Breast (tissue), 4 donors: ENCODE measurements around a stretch of chr2.

GRCh38 chr2:32398492-32398950 is 41.7 kb downstream of the BIRC6 start:
- PRO-cap, 3 experiments, result peak in 1 of 3 experiments; most common plus-strand start chr2:32398782 (in 1)
- RRBS, result no CpG with 5 or more reads among the region's 4 CpGs

GRCh38 chr2:32471939-32472742 is 115.3 kb downstream of the BIRC6 start:
- PRO-cap, 3 experiments, result no peak in any of the 3 experiments
- RRBS, result no CpG with 5 or more reads among the region's 9 CpGs

GRCh38 chr2:32592069-32592549 is 35.7 kb upstream of the TTC27 start:
- PRO-cap, 3 experiments, result no peak in any of the 3 experiments
- RRBS, result no CpG with 5 or more reads among the region's 3 CpGs

GRCh38 chr2:33134096-33135210 is 187.7 kb downstream of the LTBP1 start:
- PRO-cap, 3 experiments, result peak in 2 of 3 experiments; most common plus-strand start chr2:33134596 (in 2); most common minus-strand start chr2:33134958 (in 1)
- RRBS, result no CpG with 5 or more reads among the region's 24 CpGs

DNA sequence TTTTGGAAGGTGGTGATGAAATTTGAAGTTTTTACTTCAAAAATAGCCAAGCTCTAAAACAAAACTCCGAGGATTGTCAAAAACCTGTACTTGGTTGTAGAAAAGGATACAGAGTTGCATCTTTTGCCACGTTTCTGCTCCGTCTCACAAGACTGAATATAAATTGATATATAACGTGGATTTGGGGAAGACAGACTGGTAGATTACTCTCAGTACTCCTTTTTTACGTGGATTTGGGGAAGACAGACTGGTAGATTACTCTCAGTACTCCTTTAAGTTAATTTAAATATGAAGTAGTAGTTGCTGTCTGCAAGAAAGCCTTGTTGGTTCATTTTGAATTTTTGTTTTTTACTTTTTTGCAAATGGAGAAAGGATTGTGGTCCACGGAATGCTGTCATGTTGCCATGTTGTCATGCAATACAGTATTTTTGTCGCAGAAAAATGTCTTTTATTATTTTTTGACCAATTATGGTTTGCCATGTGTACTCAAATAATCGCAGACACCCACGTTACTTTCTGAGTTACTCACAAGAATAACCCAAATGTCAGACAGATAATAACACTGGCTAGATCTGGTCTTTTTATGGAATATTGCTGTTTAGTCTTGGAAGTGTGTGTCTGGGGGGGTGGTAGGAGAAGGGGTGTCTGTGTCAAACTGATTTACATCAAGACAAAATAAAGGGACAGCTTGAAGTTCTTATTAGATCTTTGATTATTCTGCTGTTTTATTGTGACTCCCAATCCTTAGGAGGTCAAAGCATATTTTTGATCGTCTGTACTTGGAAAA is 188.8 kb downstream of the LTBP1 start:
- PRO-cap, 3 experiments, result no peak in any of the 3 experiments
- RRBS, result no CpG with 5 or more reads among the region's 10 CpGs

DNA sequence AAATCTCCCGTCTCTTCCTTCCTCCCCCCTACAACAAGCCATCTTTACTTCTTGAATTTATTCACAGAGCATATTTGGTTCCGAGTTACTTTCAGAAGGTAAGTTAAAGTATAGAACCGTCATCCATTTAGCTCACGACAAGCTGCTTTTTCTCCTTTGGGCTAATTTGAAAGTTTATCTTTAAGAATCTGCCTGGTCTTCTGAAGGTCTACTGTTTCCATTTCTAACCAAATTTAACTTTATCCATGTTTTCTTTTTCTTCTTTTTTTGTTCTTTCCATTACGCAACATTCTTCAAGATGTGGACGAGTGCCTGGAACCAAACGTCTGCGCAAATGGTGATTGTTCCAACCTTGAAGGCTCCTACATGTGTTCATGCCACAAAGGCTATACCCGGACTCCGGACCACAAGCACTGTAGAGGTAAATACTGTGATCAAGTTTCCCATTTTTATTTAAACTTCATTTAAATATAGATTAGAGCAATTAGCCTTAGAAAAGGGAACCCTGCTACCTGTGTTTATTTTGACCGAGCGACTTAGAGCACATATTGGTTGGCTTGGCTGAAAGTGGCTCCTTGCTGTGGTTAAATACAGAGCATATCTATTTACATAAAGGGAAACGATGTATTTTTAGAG is 183.5 kb upstream of the RASGRP3 start:
- PRO-cap, 3 experiments, result no peak in any of the 3 experiments
- RRBS, result no CpG with 5 or more reads among the region's 13 CpGs

DNA sequence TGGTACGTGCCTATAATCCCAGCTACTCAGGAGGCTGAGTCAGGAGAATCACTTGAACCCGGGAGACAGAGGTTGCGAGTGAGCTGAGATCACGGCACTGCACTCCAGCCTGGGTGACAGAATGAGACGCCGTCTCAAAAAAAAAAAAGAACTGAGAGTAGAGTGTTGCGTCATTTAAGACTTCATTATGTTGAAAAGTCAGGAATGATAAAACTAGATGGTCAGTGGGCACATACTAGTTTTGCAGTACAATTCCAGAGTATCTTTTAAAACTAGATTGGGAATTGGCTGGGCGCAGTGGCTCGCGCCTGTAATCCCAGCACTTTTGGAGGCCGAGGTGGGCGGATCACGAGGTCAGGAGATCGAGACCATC is 129.9 kb upstream of the RASGRP3 start:
- PRO-cap, 3 experiments, result no peak in any of the 3 experiments
- RRBS, result no CpG with 5 or more reads among the region's 14 CpGs

DNA sequence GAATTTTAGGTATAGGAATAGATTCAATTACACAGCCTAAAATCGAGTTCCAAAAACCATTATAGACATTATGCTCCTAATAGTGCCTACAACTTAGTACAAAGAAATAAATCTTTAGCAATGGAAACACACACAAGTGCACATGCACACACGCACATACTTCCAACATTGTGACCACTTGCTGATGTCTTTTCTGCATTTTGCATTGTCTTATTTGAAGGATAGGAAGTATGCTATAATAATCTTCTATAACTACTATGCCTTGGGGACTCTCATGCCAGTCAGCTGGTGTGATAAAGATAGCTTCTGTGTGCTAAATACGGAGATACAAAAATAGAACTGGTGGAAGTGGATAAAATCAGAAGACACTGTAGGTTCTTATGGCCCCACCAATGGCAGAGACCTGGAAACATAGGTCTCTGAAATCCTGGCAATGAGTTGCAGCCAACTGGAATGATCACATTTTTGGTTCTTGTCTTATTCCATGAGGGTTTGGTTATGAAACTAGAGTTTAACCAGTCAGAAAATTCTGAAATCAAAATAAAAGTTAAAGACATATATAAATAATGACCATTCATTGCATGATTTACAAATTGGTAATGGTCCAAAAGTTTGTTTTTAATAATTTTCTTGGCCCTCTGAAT is 31.5 kb upstream of the RASGRP3 start:
- PRO-cap, 3 experiments, result no peak in any of the 3 experiments
- RRBS, result no CpG with 5 or more reads among the region's 3 CpGs

GRCh38 chr2:33478142-33478606 is 1.7 kb downstream of the RASGRP3 start:
- PRO-cap, 3 experiments, result no peak in any of the 3 experiments
- RRBS, result no CpG with 5 or more reads among the region's 6 CpGs

DNA sequence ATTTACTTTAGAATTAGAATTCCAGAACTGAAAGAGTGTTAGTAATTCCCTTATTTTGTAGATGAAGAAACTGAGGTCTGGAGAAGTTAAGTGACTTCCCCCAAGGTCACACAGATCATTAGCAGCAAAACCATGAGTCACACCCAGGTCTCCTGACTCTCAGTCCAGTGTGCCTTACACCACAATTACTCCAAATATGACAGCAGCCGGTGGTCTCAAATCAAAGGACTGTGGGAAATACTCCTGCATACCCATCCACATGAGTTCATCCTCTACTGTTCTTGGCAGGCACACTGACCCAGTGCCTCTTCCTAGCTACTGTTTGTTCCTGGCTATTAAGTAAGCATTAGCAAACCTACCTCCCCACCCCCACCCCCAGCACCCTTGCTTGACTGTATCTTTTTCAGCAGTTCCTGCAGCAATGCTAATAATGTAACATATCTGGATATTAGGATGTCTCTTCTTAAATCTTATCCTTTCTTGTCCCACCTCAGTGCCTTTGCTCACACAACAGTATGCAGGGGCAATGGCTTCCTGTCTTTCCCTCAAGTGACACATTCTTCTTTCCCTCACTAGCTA is 46.3 kb downstream of the FAM98A start:
- PRO-cap, 3 experiments, result no peak in any of the 3 experiments
- RRBS, result no CpG with 5 or more reads among the region's 1 CpG

DNA sequence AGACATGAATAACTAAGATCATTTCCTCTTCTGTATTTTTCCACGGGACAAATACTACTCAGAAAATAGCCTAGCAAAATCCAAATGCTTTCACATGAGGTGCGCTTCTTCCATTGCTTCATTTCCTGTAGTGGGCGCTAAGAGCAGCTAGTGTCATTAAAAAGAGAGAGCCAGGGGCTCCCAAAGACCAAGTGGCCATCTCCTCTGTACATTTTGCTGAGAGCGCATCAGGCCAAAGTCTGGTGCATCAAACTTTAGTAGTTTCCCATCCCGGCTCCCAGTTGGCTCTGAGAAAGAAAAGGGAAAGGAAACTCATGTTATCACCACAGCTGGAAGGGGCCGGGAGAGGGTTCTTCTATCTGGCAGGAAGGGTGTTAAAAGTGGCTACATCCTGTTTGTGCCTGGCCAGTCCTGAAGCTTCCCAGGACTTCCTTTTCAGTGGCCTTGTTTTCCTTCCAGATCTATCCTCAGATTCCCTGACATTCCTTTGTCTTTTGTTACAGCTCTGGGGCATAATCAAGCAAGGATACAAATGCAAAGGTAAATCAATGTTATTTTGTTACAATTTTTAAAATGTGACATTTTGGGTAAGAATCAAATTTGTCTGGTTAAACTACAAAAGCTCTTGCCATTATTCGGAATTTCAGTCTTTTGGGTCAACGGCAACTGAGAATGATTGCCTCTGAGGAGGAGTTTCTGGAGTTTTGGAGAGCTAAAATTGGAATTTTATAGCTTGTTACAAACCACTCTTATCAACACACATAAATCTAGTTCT is 43.9 kb downstream of the FAM98A start:
- PRO-cap, 3 experiments, result no peak in any of the 3 experiments
- RRBS, result no CpG with 5 or more reads among the region's 8 CpGs

DNA sequence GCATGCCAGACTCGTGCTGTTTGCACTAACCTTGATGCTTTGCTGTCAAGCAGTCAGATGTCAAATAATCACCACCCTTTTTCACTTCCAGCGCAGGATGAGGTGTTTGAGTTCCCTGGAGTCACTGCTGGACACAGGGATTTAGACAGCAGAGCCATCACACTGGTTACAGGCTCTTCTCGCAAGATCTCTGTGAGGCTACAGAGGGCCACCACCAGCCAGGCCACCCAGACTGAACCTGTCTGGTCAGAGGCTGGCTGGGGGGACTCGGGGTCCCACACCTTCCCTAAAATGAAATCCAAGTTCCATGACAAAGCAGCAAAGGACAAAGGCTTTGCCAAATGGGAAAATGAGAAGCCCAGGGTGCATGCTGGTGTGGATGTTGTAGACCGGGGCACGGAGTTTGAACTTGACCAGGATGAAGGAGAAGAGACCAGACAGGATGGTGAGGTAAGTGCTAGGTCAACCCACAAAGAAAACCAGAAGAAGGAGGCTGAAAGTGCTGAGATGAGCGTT is 40.5 kb downstream of the FAM98A start:
- PRO-cap, 3 experiments, result no peak in any of the 3 experiments
- RRBS, result no CpG with 5 or more reads among the region's 7 CpGs

- PRO-cap, 3 experiments, result no peak in any of the 3 experiments
- RRBS, result no CpG with 5 or more reads among the region's 3 CpGs
These were observed 412.5 kb upstream of the FAM98A start for GRCh38 chr2:34011614-34011937.

- PRO-cap, 3 experiments, result no peak in any of the 3 experiments
- RRBS, result no CpG with 5 or more reads among the region's 7 CpGs
These were observed 48.8 kb downstream of the CRIM1 start for GRCh38 chr2:36404248-36405005.

- PRO-cap, 3 experiments, result no peak in any of the 3 experiments
- RRBS, result no CpG with 5 or more reads among the region's 1 CpG
These were observed 2.5 kb downstream of the VIT start for GRCh38 chr2:36699004-36699322.

DNA sequence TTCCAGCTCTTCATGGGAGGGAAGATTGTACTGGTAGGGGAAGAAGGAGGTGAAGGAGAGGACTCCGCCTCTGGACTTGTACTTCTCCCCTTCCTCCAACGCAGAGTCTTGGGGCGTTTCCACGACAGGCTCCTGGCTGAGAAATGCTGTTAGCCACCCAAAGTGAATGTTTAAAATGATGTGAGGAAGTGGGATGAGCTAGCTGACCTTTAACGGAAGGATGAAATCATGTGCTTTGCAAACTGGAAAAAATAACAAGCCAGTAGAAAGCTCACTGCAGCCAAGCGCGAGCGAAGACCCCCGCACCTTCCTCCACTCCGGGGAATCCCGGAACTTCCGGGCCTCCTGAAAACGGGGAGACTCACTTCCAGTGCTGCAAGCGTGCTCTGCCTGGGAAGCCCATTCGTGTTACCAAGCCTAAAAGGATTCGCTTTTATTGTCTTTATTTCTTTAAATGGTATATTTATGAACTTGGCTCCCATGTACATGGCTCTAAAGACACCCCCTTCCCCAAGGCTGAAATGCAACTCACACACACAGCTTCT is 85.8 kb downstream of the VIT start:
- PRO-cap, 3 experiments, result no peak in any of the 3 experiments
- RRBS, result no CpG with 5 or more reads among the region's 16 CpGs

- PRO-cap, 3 experiments, result no peak in any of the 3 experiments
- RRBS, result no CpG with 5 or more reads among the region's 4 CpGs
These were observed 76.5 kb downstream of the STRN start for GRCh38 chr2:36889768-36890203.

DNA sequence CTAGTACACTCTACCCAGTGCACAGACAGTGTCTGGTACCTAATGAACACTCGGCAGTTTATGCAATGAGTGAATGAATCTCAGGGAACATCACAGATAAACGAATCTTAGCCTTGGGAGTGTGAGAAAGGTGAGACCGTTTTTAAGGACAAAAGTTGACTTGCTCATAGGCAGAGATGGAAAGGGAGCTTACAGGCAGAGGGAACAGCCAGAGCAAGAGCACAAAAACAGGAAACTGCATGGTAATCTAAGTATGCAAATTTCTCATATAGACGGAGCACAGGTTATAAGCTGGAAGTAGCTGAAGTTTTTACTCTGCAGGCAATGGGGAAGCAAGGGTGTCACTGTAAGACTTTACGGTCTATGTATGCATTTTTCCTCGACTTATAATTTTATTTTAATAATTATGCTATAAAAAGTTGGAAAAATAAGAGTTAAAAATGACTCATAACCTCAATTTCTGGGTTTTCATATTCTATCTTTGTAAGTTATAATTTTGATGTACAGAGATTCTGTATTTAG is 44.8 kb upstream of the STRN start:
- PRO-cap, 3 experiments, result no peak in any of the 3 experiments
- RRBS, result no CpG with 5 or more reads among the region's 6 CpGs

GRCh38 chr2:37020164-37020602 is 53.8 kb upstream of the STRN start:
- PRO-cap, 3 experiments, result no peak in any of the 3 experiments
- RRBS, result no CpG with 5 or more reads among the region's 3 CpGs

- PRO-cap, 3 experiments, result no peak in any of the 3 experiments
- RRBS, result no CpG with 5 or more reads among the region's 5 CpGs
These were observed 48.4 kb downstream of the HEATR5B start for GRCh38 chr2:37035520-37036354.